ENCODE measurements around the genes EME2, HAGH, GFER and NPW.

DNA sequence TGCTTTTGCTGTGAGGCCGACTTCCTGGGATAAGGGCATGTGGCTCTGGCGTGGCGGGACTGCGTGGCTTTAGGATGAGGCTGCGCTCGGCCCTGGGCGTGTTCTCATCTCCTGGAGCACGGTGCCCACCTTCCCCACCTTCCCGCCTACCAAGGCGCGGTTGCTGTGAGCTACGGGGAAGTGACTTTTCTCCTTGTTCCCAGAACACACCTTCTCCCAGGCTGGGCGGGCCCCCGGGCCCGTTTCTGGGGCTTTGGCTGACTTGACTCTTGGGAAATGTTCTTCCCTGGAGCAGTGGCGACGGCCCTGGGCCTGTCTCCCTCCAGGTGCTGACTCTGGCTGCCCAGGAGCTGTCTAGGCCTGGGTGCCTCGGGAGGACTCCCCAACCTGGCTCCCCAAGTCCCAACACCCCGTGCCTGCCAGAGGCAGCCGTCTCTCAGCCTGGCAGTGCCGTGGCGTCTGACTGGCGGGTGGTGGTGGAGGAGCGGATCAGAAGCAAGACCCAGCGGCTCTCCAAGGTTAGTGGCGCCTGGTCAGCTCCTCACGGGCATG is 12.0 kb downstream of the TELO2 start:
- PRO-cap: no peak

- PRO-cap: bidirectional peak, plus-strand start at chr16:1530984, minus-strand start at chr16:1531071; bidirectional peak, plus-strand start at chr16:1531288, minus-strand start at chr16:1531133
These were observed 2.7 kb upstream of the TMEM204 start for GRCh38 chr16:1530301-1531601.

- PRO-cap: no peak
These were observed 26.0 kb downstream of the TMEM204 start for GRCh38 chr16:1559331-1559923.

GRCh38 chr16:1601370-1601916 is 10.4 kb downstream of the IFT140 start:
- PRO-cap: no peak

- PRO-cap: no peak
These were observed 9.6 kb downstream of the IFT140 start for GRCh38 chr16:1602198-1602750.

GRCh38 chr16:1762199-1763390 is 8.7 kb downstream of the NME3 start:
- PRO-cap: no peak

DNA sequence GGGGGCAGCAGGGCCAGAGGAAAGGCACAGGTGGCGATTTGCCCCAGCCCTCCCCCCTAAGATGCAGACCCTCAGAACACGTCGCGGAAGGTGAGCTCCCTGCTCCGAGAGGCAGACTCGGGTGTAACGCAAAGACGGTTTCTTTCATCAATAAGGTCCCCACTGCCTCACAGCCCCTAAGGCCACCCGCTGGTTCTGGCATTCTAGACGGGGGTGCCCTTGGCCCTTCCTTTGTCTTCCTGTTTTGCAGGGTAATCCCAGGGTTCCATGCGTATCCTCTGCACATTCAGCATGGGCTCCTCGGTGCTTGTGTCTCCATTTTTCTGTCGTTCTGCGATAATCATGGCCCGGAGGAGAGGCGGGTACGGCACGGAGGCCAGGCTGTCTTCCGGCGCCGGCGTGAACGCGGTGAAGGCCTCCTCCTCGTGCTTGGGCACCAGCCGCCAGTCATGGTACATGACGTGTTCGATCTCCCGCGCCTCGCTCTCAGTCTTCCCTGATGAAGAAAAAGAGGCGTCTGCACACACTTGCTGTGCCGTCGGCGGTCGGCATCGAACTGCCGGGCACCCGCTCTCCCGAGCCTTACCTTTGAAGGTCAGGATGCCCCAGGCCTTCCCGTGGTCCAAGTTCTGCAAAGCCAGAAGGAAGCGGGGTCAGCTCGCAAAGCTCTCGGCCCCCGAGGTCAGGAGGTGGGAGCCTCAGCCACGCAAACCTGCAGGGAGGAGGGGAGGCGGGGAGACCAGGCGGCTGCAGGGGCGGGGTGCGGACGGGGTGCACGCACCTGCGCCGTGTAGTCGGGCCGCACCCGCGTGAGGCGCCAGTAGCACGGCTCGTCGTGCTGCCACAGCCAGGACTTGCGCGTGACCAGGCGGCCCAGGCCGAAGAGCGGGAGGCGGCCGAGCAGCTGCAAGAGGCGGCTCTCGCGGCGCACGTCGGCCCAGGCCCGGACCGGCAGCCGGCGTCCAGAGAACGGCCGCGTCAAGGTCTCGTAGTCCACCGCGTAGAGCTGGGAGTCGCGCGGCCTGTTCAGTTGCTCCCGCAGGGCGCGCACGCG is at the start of gene EME2:
Gene EME2, plus strand, starts transcription at position 793 of the 1,054 bp plus-strand sequence.
- PRO-cap: no peak

GRCh38 chr16:1783282-1783781 is 572 bp downstream of the NUBP2 start:
- PRO-cap: no peak

DNA sequence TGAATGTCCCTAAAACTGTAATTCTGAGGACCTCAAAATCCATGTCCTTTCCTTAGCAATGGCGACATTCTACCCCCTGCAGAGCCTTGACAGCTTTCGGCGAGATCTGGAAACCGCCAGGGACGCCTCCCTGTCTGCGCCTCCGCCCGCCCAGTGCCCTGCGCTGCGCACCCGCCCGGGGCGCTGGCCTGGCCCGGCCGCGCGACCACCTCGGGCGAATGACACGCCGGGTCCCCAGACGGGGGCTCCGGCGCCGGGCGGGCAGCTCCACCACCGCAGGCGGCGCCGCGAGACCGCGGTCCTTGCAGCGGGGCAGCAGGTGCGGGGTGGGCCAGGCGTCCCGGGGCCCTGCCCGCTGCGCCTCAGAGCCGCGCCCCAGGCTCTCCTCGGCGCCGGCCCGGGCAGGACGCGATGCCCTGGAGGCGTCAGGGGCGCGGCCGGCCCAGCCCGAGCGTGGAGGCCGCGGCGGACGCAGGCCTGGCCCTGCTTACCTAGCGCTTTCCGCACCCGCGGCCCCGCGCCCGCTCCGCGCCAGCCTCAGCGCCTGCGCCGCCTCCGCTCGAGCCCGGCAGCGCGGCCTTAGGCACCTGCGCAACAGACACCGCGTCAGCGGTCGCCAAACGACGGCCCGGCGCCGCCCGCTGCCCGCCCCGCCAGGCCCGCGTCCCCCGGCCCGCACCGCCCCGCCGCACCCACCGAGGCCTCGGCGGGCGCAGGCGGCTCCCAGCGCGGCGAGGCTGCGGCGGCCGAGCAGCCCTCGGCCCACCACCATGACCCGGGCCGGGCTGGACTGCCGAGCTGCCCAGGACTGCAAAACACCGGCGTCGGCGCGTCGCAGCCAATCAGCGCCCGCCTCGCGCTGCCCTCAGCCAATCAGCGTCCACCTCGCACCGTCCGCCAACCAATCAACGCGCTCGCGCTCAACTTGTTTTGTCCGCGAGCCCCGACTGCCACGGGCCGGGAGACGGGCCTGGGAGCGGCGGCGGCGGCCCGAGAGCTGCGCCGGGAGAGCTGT is at the start of gene HAGH:
Gene HAGH, minus strand, starts transcription at position 810 of the 1,015 bp plus-strand sequence.
- PRO-cap: unidirectional peak, minus-strand start at position 533 of the sequence; unidirectional peak, minus-strand start at position 596 of the sequence; bidirectional peak, plus-strand start at position 953 of the sequence, minus-strand start at position 792 of the sequence

DNA sequence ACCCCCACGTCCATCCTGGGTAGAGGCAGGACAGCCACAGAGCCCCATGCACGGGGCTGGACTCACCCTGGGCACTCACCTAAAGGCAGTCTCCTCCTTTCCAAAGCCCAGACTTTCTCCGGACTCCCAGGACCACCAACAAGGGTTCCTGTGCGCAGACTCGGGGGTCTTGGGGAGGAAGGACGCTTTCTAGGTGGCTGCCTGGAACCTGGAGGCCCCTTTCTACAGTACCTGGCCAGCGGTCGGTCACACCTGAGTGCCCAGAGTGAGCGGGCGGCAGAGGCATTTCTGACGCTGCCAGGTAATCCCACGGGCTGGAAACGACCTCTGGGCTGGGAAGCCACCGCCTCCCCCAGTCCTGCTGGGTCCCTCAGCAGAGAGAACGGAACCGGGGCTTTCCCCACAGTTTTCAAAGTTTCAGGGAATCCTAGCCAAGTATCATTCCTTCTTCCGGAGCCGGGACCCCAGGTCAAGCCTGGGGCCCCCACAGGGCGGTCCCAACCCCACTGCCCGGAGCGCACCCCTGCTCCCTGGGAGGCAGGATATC is 854 bp downstream of the HS3ST6 start:
- PRO-cap: no peak

- PRO-cap: bidirectional peak, plus-strand start at chr16:1984219, minus-strand start at chr16:1984033
These were observed at the start of gene GFER for GRCh38 chr16:1984071-1984969. Gene GFER, plus strand, starts transcription at chr16:1984193.

GRCh38 chr16:2019398-2020435 is at the start of gene NPW:
Gene NPW, plus strand, starts transcription at chr16:2019785.
- PRO-cap: no peak

GRCh38 chr16:2027570-2028099 is 933 bp downstream of the NHERF2 start:
- PRO-cap: no peak

DNA sequence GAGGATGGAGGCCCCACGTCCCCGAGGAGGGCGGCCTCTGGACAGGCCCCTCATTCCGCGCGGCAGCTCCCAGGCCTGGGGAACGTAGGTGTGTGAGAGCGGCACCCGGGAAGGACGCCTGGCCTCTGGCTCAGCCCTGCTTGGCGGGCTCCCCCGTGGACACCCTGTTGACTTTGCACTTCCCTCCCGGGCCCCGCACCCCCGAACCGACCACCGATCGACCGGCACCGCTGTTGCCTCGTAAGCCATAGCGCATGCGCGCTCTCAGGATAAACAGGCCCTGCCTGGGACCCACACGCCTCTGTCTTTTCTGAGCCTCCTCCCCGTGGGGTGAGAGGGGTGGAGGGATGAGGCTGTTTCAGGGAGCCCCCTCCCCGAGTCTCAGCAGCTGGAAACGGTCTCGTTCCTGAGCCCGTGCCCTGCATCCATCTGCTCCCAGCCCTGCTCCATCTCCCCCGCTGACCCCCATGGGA is 8.9 kb downstream of the NTHL1 start:
- PRO-cap: no peak

GRCh38 chr16:2048132-2048521 is 342 bp downstream of the TSC2 start:
- PRO-cap: no peak

DNA sequence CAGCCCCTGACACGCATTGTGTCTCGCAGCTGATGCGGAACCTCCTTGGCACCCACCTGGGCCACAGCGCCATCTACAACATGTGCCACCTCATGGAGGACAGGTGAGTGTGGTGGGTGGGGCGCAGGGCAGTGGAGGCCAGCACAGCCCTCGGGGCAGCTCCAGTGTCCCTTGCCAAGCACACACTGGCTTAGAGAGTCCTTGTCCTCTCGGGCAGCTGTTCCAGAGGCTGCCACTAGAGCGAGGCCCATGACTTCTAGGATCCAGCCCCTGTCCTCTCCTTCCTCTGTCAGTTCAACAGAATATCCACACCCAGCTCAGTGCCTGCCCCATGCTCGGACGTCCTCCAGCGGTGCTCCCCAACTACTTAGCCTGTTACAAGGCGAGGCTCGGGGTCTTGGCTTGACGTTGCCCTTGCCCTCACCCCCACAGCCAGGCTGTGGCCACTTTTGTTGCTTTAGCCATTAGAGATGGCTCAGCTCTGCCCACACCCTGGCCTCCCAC is 9.3 kb downstream of the TSC2 start:
- PRO-cap: no peak

GRCh38 chr16:2150692-2151622 is 2.5 kb downstream of the RAB26 start:
- PRO-cap: no peak

GRCh38 chr16:2179755-2180243 is 16.6 kb downstream of the CASKIN1 start:
- PRO-cap: no peak

GRCh38 chr16:2230083-2231023 is 5.9 kb upstream of the DNASE1L2 start:
- PRO-cap: no peak

- PRO-cap: no peak
These were observed 6.4 kb downstream of the ABCA3 start for GRCh38 chr16:2334036-2334561.

Measured in left cardiac atrium (tissue), 1 donor.